Measurements from ENCODE around the genes C18orf21 and PIK3C3.

DNA sequence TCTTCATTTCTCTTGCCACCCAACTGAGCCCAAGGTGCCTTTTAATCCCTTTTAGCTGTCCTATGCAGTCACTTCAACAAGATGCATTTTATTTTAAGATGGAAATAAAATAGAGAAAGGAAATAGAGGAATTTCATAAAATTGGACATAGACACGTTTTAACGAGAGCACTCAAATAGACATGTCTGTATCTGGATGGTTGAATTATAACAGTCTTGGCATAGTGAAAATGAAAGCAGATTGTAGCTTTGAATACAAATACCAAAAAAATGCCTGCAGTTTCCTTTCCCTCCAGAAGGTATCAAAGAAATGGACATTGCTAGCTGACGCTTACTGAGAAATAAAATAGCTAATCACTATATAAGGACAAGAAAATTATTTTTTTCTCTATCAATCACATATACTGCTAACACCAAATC, 11.5 kb upstream of the MAPRE2 start:
- PRO-cap, 2 experiments = peak in 1 of 2 experiments; most common plus-strand start position 285 of the sequence (in 1); most common minus-strand start position 211 of the sequence (in 1)

DNA sequence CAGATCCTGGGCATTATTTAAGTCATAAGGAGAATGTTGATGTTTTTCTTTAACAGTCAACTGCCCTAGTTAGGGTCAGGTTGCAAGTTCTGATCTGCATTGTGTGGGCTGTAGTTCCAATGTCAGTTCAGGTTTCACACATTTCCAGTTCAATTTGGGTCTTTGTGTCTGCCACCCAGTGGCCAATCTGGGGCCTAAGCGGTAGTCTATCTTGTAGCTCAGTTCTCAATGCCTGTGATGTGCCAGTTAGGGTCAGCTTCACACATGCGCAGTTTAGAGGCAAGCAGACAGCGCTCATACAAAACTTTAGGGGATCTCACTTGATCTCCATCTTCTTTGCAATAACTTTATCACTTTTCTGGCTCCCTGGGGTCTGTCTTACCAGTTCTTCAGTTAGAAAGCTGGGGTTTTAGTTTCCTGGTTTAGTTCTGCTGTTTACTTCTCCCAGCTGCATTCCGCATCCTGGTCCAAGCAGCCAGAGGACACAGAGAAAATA, 10.9 kb upstream of the ZNF24 start:
- PRO-cap, 2 experiments = no peak in any of the 2 experiments

- PRO-cap, 2 experiments = peak in 2 of 2 experiments; most common plus-strand start chr18:35376561 (in 2)
These were observed 910 bp downstream of the ZNF396 start for GRCh38 chr18:35376151-35376702.

- PRO-cap, 2 experiments = no peak in any of the 2 experiments
These were observed 34.6 kb downstream of the INO80C start for GRCh38 chr18:35463035-35463597.

- PRO-cap, 2 experiments = no peak in any of the 2 experiments
These were observed 18.6 kb downstream of the INO80C start for GRCh38 chr18:35478981-35479648.

DNA sequence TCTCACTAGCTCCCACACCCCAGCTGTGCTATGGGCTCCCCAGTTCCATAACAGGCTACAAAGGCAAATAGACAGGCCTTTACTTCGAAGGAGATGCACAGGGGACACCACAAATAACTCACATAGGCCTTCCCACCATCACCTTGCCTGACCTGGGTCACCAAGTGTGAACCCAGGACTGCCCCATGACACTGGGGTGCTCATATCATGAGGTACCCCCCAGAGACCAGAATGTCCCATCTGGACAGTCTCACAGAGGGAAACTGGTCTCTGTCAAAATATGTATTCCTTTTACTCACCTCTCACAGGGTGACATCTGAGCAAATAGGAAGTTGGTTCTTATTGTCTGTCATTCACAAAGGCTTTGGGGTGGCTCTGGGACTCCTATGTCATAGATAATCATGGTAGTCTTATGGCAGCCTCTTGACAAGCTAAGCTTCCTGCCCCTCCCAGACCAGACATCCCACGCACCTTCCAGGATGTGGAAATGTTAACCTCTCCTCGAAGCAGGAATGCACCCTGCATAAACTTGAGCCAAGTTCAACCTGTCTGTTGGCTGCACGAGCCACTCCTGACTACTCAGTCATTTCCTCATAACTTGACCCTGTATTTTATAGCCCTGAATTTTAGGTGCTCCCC, 15.2 kb upstream of the INO80C start:
- PRO-cap, 2 experiments = no peak in any of the 2 experiments

DNA sequence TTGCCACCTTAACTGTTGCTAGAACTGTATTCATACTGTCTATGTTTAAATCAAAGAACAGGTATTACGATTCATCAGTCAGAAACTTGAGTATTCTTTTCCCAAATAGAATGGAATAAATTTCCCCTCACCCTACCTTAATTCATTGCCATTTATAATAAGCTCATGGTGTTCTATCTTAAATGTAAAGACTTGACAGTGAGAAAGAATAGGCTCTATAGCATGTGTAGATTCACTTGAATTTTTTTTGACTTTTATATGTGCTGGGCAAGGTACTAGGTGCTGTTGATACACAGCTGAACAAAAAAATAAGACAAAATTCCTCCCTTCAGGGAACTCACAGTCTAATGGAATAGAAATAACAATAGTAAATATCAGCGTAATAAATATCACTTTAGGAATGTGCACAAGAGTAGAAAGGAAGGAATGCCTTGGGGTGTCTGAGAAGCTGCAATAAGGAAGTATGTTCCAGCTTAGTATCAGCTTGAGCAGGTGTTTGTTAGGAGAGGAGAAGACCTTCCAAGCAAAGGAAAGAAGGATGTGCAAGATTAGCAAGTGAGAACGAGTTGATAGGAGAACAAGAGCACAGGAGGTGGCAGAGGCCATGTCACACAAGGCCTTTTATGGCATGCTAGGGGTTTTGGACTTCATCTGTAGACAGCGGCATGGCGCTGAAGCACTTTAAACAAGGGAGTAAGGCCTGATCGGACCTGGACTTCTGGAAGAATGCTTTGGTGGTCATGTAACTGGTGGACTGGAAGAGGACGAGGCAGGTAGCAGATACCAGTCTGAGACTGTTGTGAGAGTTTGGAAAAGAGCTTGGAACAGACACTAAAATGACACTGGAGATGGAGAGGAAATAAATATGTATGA, 74.7 kb downstream of the GALNT1 start:
- PRO-cap, 2 experiments = no peak in any of the 2 experiments

GRCh38 chr18:35971883-35972782, at the start of gene C18orf21:
C18orf21 (plus strand) TSS chr18:35972679.
- PRO-cap, 2 experiments = peak in 2 of 2 experiments; most common plus-strand start chr18:35972710 (in 2); most common minus-strand start chr18:35972451 (in 2)

DNA sequence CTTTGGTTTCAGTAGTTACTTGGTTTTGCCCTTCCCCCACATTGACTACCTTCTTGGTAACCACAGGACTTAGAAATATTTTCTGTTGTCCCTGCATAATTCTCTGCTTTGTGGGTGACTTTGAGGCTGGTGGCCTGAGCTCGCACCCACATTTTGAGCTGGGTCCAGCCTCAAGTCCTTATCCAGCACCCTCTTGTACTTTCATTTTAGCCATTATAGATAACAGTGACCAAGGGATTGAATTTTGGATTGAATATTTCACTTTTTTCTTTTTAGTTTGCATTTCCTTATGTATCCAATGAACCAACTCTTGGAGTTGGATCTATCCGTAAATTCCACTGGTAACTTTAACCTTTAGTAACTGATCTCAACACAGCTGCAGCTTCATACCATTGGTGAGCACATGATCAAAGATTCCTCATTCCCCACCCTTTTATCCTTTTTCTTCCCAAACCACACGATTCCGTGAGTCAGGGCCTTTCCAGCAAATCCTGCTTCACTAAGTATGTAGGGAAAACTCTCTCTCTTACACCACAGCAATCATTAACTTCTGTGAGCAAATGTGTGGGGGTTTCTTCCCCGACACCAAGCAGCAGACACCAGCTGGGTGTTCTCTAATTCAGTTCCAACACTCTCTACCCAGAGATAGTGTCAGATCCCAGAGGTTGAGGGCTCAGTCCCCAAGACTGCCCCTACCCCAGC, 23.4 kb downstream of the ELP2 start:
- PRO-cap, 2 experiments = no peak in any of the 2 experiments

- PRO-cap, 2 experiments = no peak in any of the 2 experiments
These were observed 27.6 kb downstream of the ELP2 start for GRCh38 chr18:36157125-36157780.

DNA sequence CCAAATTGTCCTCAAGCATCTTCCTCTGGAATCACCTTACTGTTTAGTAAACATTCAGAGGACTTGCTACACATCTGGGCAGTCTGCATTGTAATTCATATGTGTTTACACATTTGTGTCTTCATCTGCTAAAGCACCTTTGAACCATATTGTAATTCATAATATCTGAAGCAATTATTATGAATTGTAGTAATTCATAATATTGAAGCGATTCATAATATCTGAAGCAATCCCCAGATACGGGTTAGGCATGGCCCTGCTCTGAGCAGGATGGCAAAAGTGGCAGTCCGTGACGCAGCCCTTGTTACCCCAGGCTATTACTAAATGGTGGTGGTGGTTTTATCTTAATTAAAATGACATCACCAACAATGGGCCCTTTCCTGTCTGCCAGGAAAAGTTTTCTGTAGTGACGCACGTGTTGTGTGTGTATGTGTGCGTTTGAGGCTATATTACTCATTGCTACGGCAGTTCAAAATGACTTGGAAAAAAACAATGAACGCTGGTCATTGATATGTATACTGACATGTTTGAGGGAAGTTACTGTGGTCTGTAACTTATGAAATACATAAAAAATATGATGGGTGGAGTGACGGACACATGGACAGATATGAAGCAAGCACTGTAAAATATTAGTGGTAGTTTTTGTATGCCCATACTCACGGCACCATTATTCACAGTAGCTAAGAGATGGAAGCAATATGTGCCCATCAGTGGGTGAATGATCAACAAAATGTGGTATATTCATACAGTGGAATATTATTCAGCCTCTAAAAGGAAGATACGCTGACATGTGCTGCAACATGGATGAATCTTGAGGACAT, 10.5 kb upstream of the MOCOS start:
- PRO-cap, 2 experiments = no peak in any of the 2 experiments

GRCh38 chr18:36186390-36187241, 681 bp upstream of the MOCOS start:
- PRO-cap, 2 experiments = no peak in any of the 2 experiments

DNA sequence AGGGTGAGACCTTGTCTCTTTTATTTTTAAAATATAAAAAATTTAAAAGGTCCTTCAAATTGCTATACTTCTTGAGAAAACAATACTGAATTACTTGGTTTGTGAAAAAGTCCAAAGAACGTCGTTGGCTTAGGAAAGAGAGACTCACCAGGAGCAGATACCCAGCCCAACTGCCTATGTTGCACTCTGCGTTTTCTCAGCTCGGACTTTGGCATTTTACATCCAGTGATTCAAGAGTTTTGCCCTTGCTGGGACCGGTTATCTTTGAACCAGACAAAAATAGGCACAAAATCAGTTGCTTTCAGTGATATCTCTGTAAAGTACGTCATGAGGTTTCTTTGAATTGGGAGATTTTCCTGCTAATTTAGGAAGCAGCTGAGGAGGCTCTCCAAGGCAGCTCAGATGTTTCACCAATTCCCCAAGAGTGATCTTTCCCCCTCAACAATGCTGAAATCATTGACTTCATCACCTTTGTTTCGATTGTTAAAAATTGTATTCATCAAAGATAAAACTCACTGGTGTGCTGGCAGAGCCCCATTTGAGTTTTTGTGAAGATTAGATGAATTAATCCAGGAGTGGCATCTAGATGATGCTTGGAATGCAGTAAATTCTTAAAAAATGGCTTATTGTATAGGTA, 29.3 kb downstream of the FHOD3 start:
- PRO-cap, 2 experiments = no peak in any of the 2 experiments

DNA sequence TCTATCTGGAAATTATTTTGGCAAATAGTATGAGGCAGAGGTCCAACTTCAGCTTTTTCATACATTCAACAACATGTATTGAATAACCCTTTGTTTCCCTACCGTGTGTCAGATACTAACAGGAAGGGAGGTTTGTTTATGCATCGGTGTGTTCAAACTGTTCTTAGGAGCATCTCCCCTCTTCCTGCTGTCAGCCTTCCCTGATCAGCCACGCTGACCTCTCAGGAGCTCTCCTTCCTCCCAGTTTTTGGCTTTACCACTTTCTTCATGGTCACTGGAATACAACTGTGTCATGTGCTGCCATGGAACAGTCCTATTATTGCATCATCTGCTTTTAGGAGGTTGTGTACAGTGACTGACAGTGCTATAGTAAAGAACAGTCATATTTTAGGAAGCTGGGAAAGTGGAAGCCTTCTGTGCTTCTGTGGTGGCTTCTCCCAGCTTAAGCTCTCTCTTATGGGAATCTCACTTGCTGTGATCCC, 165.6 kb downstream of the TPGS2 start:
- PRO-cap, 2 experiments = no peak in any of the 2 experiments

DNA sequence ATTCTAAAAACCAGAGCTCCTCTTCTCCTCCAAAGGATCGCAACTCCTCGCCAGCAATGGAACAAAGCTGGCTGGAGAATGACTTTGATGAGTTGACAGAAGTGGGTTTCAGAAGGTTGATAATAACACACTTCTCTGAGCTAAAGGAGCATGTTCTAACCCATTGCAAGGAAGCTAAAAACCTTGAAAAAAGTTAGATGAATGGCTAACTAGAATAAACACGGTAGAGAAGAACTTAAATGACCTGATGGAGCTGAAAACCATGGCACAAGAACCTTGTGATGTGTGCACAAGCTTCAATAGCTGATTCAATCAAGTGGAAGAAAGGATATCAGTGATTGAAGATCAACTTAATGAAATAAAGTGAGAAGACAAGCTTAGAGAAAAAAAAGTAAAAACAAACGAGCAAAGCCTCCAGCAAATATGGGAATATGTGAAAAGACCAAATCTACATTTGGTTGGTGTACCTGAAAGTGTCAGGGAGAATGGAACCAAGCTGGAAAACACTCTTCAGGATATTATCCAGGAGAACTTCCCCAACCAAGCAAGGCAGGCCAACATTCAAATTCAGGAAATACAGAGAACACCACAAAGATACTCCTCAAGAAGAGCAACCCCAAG, 132.1 kb downstream of the KIAA1328 start:
- PRO-cap, 2 experiments = no peak in any of the 2 experiments

GRCh38 chr18:37838487-37839039, 273.0 kb upstream of the CELF4 start:
- PRO-cap, 2 experiments = no peak in any of the 2 experiments

DNA sequence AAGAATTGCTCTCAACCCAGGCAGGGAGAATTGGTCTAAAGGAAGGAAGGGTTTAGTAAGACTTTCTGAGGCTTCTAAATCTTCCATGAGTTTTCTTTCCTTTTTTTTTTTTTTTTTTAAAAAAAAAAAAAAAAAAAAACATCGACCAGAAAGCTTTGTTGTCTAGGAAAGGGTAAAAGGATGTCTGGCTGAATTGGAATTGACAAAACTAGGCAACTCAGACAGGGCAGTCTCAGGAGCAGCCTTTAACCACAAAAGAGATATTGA, 429.3 kb upstream of the CELF4 start:
- PRO-cap, 2 experiments = no peak in any of the 2 experiments

GRCh38 chr18:38718569-38718861, 1152.9 kb upstream of the CELF4 start:
- PRO-cap, 2 experiments = no peak in any of the 2 experiments

- PRO-cap, 2 experiments = no peak in any of the 2 experiments
These were observed 2082.5 kb upstream of the CELF4 start for GRCh38 chr18:39648158-39648515.

GRCh38 chr18:41954847-41955739, at the start of gene PIK3C3:
PIK3C3 (plus strand) TSS chr18:41955234.
- PRO-cap, 2 experiments = peak in 2 of 2 experiments; most common plus-strand start chr18:41955280 (in 2)